ENCODE data around the gene H2AC15.

GRCh38 chr6:27176041-27176603 is 29.2 kb downstream of the H2AC12 start:
- PRO-cap, result no peak

GRCh38 chr6:27280160-27280550 is 31.9 kb downstream of the POM121L2 start:
- PRO-cap, result no peak

GRCh38 chr6:27298121-27298602 is 13.9 kb downstream of the POM121L2 start:
- PRO-cap, result no peak

DNA sequence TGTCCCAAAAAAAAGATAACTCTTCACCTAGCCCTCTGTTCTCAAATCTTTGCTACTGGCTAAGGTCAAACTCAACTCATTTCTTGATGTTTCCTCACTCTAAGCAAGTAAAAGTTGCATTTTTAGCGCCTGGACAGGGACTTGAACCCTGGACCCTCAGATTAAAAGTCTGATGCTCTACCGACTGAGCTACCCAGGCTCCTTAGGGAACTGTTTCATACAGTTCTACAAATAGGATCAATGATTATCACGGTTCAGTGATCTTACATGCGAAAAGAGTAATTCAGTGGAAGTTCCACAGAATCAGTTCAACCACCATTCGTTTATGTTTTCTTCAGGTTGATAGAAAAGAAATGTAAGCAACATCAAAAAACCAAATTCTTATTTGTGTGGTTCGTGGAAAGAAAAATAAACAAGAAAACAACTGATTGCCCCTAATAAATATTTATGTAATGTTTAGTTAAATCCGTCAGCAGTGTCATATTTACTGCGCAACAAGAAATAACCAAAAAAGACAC is 22.9 kb upstream of the POM121L2 start:
- PRO-cap, result no peak

- PRO-cap, result bidirectional peak, plus-strand start at chr6:27472517, minus-strand start at chr6:27472381
These were observed 766 bp downstream of the ZNF184 start for GRCh38 chr6:27472074-27472604.

GRCh38 chr6:27582950-27583601 is 110.2 kb upstream of the ZNF184 start:
- PRO-cap, result no peak

GRCh38 chr6:27687129-27687410 is 120.7 kb downstream of the H2BC13 start:
- PRO-cap, result no peak

DNA sequence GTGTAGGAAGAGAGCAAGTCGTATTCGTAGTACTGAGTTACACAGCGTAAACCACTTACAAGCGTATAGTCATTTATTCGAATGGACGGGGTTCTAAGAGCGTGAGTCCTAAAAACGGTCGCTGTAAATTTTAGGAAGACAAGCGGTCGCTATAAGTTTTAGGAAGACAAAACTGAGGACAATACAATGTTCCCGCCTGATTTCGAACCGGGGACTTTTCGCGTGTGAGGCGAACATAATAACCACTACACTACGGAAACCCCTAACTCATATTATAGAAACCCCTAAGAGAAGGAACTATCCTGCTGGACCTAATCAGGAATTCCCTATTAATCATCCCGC is 79.4 kb downstream of the H2BC13 start:
- PRO-cap, result no peak

DNA sequence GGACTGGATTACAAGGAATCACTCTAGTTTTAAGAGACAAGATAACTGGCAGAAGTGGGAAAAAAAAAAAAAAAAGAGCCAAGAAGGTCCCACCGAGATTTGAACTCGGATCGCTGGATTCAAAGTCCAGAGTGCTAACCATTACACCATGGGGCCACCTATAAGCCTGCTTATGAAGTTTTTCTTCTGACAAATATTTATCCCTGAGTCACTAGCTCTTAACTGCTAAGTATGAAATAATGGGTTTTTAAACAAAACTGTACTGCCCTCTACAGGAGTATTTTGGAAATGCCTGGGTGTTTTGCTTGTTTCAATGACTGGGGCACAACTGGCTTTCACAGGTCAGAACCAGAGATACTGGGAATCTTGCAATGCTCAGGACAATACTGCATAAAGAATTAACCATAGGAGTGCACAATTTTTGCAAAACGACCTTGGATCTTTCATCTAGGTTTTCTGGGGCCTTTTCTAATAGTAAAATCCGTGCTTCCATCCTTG is 11.9 kb downstream of the H2BC13 start:
- PRO-cap, result no peak

- PRO-cap, result no peak
These were observed 850 bp downstream of the H2AC13 start for GRCh38 chr6:27808769-27809276.

DNA sequence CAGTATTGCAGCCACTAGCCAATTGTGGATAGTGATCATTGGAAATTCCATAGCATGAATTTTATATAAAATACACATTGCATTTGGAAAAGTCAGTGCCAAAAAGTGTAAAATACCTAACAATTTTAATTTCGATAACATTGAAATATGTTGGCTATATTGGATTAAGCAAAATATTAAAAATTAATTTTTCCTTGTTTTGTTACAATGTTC is 362 bp upstream of the H3C10 start:
- PRO-cap, result no peak

DNA sequence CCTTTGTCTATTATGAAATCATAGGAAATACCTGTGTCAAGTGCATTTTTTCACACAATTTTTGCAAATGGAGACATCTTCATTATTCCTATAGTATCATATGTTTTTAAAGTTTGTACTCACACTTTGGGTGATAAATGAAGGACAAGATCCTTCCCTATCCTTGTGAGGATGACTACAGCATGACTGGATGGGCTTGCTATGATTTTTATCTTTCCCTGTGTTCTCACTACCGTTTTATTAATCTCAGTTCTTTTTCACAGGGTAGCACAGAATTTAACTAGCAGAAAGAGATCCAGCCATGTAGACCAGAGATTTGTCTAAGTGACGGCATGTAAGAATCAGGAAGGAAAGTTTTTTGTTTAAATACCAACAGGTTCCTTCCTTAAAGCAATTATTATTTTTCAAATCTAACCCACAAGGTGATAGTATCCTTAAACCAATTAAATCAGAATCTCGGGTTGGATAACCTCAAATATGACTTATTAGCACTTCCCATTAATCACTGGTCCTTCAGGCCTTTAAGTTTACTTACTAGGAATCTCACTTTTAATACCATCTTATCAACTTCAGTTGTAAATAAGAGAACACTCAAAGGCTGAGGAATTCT is 1.4 kb downstream of the H4C12 start:
- PRO-cap, result no peak

DNA sequence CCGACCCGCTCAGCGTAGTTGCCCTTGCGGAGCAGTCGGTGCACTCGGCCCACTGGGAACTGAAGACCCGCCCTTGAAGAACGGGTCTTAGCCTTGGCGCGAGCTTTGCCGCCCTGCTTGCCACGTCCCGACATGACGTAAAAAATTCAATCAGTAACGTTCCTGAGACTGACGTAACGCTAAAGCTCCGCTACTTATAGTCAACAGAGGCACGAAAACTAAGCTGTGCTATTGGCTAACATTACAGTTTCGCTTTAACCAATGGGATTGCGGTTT is at the start of gene H2AC15:
TSS of gene H2AC15 (minus strand) at position 170 of the 276 bp plus-strand sequence.
- PRO-cap, result bidirectional peak, plus-strand start outside the sequence, minus-strand start at position 61 of the sequence

- PRO-cap, result no peak
These were observed 1.4 kb downstream of the H3C12 start for GRCh38 chr6:27889343-27889571.

DNA sequence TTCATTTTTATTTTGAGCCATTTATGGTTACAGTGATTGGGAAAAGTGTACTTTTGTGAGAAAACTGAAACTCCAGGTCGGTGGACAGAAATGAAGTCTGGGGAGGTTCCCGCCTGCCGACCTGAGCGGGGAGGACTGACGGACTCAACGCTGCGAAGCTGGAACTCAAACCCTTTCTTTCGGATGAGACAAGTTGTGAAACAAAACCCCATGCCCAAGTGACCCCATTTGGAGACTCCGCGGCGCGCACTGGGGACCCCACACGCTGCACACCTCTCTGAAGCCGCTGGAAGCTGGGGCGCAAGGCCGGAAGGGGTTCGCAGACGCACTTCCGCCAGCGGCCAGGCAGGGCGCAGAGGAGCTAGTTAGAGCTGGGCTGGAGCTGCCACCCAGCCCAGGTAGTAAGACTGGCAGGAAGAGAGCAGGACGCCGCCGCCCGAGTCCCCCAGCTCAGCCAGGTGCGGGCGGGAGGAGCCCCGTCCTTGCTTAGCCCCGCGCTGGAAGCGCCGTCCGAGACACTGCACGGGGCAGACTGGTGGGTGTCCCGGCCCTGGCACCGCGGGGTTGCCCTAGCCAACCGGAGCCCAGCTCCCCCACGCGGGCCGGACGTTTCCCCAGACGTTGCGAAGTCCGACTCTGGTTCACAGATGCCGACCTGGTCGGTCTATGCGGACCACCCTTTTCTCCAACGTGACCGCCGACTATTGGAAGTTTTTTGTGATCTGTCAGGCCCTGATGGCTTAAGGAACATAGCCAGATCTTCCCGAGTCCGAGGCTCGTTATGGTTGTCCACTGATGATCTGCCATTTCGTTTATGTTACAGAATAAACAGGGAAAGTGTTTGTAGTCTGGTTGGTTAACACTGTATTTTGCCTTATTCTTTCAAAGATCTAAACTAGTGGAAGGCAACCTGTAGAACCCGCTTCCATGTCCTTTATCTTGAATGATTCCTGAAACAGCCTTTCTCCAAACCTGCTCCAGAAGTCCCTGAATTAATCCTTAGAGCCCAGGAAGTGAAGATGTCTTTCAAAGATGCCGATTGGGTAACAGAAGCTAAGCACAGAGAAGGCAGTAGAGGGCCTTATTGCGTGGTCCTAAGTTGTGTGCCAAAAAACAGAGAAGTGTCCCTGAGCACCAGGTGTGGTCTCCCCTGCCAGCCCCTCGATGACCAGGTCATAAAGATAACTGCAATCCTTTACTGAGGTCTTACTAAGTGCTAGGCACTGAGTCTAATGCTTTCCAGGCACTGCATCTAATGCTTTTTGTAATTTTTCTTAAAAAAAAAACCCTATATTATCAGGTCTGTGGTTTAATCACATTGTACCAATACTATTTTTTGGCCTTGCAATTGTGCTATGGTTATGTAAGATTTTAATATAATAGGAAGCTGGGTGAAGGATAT is 19.5 kb upstream of the ZSCAN16 start:
- PRO-cap, result bidirectional peak, plus-strand start at position 337 of the sequence, minus-strand start at position 279 of the sequence

DNA sequence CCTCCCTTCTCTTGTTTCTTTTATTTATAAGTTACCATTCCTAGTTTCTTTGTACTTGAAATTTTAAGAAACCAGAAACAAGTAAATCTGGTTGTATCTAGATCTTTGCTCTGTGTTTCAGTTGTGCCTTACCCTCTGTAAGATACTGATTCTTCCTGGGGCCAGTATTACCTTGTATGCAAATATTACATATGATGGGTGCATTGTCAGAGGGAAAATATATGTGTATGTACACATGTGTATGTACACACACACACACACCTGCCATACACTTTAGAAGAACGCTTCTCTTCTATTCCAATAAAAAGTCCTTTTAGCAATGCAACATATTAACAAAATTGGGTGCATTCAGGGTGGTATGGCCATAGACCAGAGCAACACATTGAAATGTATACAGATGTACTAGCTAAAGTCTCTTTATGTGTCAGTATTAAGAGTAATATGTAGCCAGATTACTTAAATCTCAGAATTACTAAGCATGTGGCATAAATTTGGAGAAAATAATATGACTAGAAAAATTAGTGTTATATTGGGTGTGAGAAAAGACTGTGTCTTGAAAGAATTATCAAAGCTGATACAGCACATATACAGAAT is 14.3 kb downstream of the ZKSCAN8 start:
- PRO-cap, result no peak

DNA sequence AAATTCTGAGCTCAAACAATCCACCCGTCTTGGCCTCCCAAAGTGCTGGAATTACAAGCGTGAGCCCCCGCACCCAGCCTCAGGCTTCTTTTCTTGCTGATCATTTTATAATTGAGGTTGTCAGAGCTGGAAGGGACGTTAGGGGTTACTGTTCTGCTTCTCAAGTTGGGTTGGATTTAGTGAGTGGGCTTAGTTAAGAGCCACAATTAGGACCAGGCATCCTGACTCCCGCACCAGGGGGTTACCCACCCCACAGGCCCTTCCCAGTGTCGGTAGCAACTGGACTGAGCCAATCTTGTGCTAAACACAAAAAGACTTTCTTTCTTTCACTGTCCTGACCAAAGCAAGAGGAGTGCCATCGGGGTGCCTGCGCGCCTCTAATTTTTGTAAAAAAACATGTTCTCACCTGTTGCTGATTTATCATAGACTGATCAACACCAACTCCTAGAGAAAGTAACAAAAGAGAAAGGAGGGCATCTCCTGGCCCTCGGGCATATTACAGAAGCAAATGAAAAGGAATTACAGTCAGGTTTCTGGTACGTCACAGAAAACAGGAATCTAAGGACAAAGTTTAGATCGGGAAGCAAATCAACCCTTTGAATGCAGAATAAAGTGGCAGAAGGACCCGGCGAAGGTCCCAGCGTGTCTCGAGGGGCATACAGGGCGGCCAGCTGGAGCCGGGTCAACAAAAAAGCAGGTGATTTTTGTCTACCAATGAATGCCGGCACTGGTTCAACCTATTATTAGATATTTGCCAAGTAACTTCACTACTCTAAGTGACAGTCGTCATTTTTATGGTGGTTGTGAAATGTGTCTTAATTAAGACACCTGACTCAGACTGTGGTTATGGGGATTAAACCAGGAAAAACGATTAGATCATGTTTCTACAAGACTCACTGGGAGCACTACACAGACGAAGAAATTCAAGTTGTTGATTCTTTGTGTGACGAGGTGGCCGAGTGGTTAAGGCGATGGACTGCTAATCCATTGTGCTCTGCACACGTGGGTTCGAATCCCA is 12.7 kb upstream of the ZSCAN9 start:
- PRO-cap, result no peak

GRCh38 chr6:28372081-28372519 is 22.4 kb downstream of the ZKSCAN3 start:
- PRO-cap, result no peak

GRCh38 chr6:28621134-28621744 is 34.1 kb upstream of the SCAND3 start:
- PRO-cap, result no peak

GRCh38 chr6:28635222-28636287 is 48.5 kb upstream of the SCAND3 start:
- PRO-cap, result no peak